UCH-1 (cell line): ENCODE data around the gene YPEL5.

DNA sequence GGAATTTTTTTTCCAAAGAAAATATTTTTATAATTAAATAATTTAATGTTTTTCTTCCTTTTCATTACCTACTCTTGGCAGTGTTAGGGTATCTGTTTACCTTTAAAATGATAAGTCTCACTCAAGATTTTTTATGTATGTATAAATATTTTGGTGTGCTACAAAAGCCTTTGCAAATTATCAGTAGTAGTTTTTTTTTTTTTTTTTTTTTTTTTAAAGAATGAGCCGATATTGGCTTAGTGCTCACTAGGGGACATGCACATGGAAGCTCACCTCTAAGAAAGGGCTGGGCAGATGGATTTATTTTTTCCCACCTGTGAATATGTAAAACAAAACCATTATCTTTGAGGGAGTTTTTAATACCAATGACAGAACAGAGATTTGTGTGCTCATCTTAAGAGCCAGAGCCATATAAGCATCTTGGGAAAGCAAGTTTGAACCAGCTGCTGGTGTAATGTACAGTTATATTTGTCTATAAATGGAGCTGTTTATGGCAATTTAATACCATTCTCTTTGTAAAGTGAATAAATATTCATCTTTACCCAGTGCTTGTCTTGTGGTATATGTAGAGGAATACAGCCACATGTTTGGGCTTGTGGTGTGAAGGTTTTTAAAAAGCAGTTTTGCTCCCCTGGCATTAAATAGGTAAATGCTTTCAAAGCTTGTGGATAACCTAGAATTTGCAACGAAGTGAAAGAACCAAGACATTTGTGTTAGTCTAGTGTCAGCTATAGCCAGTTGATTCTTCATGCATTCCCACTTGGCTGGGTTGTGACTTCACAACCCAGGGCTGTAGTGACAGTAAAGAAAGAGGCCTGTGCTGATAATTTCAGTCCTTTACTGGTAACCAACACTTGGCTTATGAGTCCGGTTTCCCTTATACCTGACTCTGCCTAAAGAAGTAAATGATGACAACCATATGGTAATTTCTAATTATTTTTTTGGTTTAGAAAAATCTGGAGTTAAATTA lies 33.1 kb upstream of the TOGARAM2 start:
- RRBS = no CpG with 5 or more reads among the region's 3 CpGs

GRCh38 chr2:29017896-29018449 lies 36.9 kb downstream of the TOGARAM2 start:
- RRBS = no CpG with 5 or more reads among the region's 13 CpGs

DNA sequence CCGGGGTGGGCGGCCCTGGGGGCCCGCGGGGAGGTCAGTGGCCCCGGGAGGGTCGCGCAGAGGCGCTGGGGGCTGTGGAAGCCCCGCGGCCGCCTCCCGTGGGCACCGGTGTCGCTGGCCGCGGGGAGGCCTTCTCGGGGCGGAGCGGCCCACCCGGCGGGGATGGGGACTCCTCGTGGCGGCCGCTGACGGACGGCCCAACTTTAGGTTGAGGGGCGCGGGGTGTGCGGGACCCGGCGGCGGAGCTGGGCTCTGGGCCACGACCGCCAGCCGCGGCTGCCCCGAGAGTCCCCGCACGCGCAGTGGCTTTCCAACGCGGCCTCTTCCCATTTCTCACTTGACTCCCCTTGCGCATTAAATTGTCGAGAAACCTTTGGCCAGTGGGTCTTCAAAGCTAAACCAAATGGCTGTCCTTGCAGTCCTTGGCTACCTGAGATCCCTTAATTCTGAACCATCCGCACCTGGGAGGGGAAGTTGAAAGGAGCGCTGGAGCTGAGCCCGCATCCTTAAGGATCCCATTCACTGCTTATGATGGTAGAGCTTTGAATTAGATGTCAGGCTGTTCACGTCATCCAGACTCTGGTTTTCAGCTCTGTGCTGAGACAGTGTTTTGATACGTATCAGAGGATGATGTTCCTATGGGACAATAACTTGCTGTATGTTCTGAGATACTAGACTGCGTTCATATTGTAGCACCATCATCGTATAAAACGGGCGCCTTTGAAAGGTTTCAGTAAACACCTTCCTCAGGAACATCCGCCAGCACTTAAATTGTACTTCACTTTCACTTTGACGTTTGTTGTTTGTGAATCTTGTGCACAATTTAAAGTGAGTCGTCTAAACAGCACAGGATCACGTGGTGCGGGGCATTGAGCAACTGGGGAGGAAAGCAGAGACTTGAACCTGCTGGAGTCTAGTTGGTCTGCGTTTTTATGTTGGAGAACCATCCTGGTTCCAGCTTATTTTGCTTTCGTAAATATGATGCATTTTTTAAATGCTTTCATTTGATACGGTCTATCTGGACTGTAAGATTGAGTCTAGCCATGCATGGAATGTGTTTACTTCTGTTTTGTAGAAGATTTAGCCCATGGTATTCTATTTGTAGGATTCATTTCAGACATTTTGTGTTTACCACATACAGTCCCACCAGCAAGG lies 888 bp downstream of the CLIP4 start:
- RRBS = 3% methylated on average over 28 of the region's 61 CpGs

GRCh38 chr2:29528690-29529548 lies 392.5 kb downstream of the ALK start:
- RRBS = 6% methylated on average over 4 of the region's 20 CpGs

DNA sequence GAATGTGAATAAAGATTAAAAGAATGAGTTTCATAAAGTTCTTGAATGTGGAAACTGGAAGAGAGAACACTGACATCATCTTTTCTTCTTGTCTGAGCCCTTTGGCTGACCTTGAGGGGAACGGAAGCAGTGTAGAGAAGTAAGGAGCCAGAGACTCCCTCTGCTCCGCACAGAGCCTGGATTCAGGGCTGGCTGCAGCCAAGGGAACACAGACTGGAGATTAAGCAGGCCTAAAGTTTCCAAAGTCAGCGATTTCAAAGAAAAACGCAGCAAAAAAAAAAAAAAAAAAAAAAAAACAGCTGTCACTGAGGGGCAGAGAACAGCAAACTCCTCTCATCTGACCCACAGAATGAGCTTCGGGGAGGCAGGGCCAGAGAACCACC lies 19.3 kb upstream of the ALK start:
- RRBS = no CpG with 5 or more reads among the region's 5 CpGs

GRCh38 chr2:30146064-30147105 lies at the start of gene YPEL5:
Gene YPEL5 (plus strand): TSS chr2:30147007.
- RRBS = 0% methylated on average over 1 of the region's 57 CpGs

DNA sequence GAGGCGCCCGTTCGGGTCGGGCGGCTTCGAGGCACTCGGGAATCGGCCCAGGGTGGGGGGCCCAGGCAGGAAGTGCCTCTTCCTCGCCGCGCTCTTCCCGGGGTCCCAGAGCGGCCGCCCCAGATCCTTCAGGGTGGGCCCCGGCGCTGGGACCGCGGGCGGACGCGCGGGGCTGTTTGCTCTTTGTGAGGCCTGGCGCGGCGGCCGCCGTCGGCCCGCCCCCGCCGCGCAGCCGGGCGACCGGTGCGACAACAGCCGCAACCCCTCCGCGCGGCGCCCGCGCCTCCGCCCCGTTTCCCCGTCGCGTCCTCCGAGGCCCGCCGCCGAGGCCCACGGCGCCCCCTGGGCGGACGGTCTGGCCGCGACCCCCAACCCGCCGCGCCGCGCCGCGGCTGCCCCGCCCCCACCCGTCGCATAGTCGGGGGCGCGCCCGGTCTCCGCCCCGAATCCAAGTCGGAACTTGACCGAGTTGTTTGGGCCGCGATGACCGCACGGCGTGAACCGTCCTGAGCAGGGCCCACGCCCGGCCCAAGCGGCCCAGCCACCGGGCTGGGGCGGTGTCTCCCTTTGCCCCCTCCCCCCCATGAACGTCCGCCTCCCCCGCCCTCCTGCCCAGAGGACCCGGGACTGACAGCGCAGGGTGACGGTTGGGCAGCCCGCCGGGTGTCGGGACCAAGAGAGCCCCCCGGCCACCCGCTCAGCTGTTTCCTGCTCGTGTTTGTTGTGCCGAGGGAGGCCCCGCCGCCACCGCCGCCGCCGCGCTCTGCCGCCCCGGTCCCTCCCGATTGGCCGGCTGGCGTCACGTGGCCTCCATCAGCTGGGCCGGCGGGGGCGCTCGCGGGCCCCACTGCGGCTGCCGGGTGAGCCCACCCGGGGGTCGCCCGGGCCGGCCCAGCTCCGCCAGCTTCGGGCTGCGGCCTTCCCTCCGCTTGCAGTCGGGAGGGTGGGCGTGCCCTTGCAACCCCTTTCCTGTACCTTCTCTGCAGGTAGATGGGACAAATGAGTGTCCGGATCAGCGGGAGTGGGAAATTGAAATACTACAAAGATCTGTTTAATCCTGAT lies 630 bp downstream of the YPEL5 start:
- RRBS = 4% methylated on average over 48 of the region's 132 CpGs

- RRBS = no CpG with 5 or more reads among the region's 2 CpGs
Observed at GRCh38 chr2:30149966-30150856, 3.4 kb downstream of the YPEL5 start.

DNA sequence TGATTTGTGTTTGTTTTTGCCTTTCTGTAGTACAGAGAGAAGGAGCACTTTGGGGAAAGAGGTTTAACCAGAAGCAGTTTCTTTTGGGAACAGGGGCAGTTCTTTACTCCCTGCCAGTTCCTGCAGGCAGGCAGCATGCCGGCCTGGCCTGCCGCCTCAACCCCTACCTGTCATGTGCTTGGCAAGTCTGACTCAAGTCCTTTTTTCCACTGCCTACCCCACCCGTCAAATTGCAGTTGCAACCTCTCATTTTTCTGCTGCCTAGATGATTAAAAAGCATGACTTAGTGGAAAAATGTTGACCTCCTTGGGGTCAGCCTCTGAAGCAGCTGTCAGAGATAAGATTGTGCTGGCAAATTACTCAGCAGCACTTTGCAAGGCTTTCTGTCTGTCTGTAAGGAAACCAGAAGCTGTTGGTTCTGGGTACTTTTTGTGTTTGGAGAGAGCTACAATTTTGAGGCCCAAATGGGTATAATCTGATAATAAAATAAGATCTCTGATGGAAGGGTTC lies 21.7 kb downstream of the LBH start:
- RRBS = no CpG with 5 or more reads among the region's 3 CpGs

- RRBS = no CpG with 5 or more reads among the region's 5 CpGs
Observed at GRCh38 chr2:30412149-30412880, 34.7 kb upstream of the LCLAT1 start.

- RRBS = no CpG with 5 or more reads among the region's 4 CpGs
Observed at GRCh38 chr2:30584147-30584656, 137.2 kb downstream of the LCLAT1 start.

GRCh38 chr2:30664847-30665344 lies 142.3 kb downstream of the CAPN13 start:
- RRBS = no CpG with 5 or more reads among the region's 6 CpGs

DNA sequence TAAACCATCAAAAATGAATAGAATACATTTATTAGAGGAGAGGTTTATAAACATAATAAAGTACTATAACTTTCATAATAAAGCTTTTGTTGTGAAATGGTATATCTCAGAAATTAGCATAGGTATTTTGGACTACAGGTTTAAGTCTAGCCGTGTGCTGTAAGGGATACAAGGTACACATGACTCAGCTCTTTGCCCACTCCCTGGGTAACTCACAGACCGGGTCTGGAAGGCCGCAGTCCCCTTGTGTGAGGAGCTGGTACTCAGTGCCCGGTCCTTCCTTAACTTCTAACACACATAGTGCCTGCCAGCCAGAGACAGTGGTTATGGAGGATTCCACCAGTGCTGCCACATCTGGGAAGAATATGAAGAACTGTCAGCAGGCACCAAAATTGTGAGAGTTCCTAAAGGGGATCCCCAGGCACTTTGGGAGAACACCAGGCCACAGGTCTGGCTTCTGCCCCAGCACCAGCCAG lies 29.2 kb downstream of the CAPN13 start:
- RRBS = 44% methylated on average over 3 of the region's 4 CpGs

DNA sequence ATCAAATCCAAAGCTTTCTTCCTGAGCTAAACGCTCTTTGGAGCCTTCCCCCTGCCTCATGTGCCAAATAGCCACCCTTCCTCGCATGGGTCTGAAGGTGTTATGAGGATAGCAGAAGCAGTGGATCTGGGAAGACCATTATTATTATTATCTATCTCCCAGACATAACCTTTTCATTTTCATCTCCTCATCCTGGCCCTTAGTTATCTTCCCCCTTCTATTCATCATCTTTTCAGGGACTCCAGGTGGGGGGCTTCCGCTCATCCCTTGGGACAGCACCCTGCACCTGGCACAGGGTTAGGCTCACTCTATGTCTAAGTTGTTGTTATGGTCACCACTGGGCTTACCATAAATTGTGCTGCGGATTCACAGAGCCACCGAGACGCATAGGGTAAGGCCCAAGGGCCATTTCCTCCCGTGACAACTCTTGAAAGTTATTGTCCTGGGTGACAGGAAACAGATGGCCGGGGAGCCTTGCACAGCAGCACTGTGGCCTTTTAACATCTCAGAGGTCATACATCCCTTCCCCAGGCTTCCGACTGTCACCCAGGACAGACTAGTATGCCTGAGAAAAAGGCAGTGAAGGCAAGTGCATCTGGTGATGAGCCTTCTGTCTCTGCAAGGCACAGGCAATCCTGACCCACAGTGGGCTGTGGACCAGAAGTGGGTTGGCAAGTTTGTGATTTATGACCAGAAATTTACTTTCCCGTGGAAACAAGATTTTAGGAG lies 1.7 kb upstream of the CAPN14 start:
- RRBS = no CpG with 5 or more reads among the region's 10 CpGs

- RRBS = no CpG with 5 or more reads among the region's 1 CpG
Observed at GRCh38 chr2:31707984-31708212, 127.2 kb upstream of the SRD5A2 start.

- RRBS = no CpG with 5 or more reads among the region's 2 CpGs
Observed at GRCh38 chr2:31941007-31941872, 69.6 kb downstream of the MEMO1 start.

DNA sequence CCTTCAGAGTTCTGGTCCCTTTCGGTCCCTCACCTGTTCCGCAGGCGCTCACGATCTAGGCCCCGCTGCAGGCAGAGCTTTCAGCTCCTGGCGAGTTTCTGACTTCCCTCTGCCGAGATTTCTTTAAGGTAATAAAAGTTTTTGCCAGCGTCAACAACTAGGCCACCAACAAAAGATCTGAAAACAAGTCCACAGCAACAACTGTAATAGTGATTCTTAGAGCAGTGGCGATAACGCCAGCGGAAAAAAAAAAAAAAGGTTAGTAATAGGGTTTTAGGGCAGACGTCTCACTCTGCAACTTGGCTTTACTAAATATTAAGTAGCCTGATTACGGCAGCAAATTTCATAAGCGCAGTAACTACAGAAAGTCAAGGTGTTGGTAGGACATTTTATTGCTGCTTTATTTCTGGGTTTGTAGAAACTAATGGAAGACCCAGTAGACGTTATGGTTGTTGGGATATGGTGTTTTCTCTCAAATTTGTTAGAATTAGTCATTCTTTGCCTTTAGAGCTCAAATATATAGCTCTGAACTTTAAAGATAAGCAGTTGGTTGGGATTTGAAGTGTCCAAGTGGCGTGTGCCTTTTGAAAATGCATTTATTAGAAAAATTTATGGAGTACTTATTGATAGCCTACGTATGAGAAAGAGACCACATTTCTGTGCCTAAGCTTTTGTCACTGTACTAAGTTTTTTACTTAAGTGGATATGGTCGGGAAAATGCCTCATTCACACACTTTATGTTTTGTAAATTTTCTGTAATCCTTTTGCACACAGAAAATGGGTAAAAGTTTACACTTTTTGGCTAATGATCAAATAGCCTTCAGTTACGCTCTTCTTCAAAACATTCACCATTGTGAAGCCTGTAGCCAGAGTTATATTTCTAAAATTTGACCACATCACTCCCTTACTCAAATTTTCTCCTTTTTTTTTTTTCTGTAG lies 667 bp downstream of the SLC30A6 start:
- RRBS = no CpG with 5 or more reads among the region's 19 CpGs

DNA sequence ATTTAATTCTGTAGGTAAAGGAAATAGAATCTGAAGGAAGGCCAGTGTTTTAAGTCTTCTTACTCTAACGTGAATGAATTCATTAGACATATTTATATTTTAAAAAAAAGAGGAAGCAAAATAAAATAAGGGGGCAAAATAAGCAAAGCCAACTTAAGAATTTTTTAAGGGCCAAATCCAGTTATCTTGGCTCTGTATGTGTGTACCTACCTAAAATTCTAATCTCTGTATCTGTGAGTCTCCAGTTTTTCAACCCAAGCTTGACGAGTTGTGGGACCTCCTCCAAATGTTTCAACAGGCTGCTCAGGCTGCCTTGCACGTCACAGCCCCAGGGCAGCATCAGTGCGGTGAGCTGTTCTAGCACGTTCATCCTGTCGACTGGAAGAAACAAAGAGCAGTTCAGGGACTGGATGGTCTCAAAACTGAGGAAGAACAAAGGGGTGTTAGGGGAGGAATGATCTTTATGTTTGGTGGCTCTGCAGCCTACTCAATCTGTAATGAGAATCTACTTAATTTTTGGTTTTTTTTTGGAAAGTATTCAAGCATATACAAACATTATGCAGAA lies 29.4 kb downstream of the NLRC4 start:
- RRBS = no CpG with 5 or more reads among the region's 6 CpGs

- RRBS = no CpG with 5 or more reads among the region's 4 CpGs
Observed at GRCh38 chr2:32305394-32306282, 27.9 kb downstream of the YIPF4 start.

DNA sequence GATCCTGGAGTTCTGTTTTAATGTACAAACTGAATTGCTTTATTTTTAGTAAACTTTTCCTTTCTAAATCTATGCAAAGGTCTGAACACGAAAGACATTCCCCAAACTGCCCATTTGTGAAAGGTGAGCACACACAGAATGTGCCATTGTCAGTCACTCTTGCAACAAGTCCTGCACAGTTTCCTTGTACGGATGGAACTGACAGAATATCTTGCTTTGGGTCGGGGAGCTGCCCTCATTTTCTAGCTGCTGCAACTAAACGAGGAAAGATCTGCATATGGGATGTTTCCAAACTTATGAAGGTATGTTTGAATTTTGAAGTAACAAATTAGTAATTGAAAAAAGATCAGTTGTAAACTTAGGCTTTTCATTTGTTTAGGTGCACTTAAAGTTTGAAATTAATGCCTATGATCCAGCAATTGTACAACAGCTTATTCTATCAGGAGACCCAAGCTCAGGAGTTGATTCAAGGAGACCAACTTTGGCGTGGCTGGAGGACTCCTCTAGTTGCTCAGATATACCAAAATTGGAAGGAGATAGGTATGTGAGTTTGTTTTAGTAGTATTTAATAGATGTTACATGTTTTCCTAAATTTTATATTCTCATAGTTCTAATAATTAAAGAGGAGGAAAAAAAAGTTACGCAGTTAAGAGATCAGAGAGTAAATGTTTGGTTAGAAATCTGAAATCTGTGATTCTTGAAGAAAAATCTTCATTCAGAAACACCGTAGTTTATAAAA lies 44.4 kb downstream of the BIRC6 start:
- RRBS = no CpG with 5 or more reads among the region's 7 CpGs